ENCODE measurements around a stretch of chr1.

GRCh38 chr1:227019075-227019909, 79.2 kb downstream of the COQ8A start:
- PRO-cap, 4 experiments, result no peak in any of the 4 experiments
- RAMPAGE, long total RNA, 2 experiments, result no peak in any of the 2 experiments

DNA sequence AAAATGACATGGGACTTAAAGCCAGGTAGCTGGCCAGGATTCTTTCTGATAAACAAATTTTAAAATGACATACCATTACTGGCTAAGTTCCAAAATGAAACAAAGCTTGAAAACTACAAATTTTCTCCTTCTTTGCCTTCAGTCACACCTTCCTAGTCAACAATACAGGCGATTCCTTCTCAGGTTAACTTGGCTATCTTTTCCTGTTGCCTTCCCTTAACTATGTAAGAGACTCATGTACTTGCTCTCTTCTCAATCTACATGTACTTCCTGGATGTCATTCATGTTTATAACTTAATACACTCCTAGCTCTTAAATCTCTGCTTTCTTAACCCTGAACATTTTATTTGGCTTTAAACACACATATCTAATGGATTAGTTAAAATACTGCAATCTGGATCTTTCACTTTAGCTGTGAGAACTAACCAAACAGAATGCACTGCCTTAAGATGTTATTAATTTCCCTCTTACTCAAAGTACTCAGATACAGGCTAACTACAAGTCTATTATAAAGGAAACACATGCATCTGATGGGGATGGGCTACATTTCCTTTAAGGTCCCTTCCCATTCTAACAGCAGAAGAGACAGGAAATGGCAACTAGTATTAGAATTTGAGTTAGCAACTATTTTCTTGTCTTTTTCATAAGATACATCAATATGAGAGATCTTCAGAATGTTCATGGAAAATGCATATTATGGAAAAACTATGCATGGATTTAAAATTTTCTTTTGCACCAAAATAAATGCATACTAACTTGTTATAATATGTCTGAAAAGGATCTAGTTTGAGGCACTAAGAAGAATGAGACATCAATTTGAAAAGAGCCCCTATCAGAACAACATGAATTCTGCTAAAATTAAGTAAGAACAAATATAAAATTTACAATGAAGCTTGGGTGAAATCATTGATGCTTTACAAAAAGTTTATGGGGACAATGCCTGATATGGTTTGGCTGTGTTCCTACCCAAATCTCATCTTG, 97.3 kb downstream of the COQ8A start:
- PRO-cap, 4 experiments, result no peak in any of the 4 experiments
- RAMPAGE, long total RNA, 2 experiments, result no peak in any of the 2 experiments

DNA sequence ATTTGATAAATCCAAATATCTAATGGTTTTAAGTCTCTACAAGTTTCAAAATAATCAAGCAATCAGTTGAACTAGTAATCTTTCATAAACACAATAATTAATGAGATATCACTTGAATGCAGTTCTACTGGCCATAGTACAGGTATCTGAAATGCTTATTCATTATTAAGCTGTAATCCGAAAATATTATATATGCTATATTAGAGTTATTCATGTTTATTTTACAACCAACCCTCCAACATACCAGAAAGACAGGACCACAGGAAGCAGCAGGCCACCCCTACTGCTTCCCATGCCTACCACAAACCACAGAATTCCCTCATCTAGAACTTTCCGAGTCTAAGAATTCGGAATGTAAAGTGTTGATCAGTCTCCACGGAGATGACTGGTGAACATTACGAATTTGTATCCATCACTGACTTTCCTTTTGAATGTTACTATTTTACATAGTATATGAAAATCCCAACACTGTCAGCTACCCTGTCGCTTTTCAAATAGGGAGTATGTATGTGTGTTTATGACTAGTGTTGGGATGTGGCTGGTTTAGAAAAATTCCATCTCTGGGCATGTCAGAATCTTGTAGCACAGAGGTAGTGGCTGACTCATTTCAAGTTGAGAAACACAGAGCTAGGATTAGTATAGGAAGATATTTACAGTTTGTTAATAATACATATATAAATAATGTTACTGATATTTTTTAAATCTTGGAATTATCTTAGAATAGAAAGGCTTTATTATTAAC, 118.2 kb downstream of the COQ8A start:
- PRO-cap, 4 experiments, result no peak in any of the 4 experiments
- RAMPAGE, long total RNA, 2 experiments, result no peak in any of the 2 experiments

- PRO-cap, 4 experiments, result no peak in any of the 4 experiments
- RAMPAGE, long total RNA, 2 experiments, result start-site peak on the minus strand in 1 of 2 experiments, at chr1:227101012-227101229 at its widest, 55 reads per replicate
Measured at GRCh38 chr1:227100482-227101279, 160.6 kb downstream of the COQ8A start.

GRCh38 chr1:227167646-227168132, 150.6 kb downstream of the CDC42BPA start:
- PRO-cap, 4 experiments, result no peak in any of the 4 experiments
- RAMPAGE, long total RNA, 2 experiments, result no peak in any of the 2 experiments

DNA sequence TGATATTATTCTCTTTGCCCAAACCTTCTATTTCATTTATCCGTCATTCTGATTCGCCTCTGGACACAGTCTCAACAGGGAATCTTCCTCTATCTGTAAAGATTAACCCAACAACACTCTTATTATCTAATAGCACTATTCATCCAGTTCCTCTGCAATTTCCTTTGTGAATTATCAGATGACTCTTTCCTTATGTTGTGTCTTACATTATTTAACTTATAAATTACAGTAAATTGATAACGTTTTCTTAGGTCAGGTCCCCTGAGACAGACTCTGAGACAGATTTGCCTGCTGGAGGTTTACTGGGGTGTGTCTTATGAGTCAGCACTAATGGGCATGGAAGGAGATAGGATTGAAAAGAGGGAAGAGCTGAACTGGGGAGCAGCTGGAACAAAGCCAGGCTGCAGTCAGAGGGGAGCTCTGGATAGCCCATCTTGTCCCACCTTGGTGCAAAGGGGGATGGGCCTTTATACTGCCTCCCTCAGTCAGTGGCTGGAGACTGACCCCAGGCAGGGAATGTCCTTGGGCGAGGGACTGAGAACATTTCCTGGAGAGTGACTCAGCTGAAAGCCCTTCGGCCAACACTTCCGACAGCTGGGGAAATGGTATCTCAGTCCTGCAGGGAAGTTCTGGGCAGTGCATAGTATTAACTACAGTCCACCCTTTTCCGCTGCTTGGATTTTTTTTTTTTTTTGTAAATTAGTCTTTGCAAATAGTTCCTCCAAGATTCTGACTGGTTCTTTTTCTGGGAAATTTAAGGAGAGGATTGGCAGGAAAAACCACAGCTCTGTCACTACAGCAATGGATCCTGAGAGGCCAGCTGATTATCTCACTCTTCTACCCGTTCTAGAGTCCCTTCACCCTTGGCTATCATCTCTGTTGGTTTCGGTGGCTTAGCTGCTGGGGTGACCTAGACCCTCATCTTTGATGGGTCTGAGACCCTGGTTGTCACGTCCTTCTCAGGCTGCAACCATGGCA, 39.0 kb upstream of the CDC42BPA start:
- PRO-cap, 4 experiments, result peak in 1 of 4 experiments; most common plus-strand start position 613 of the sequence (in 1)
- RAMPAGE, long total RNA, 2 experiments, result no peak in any of the 2 experiments

GRCh38 chr1:227733759-227734383, 1.2 kb downstream of the JMJD4 start:
- PRO-cap, 4 experiments, result no peak in any of the 4 experiments
- RAMPAGE, long total RNA, 2 experiments, result no peak in any of the 2 experiments

- PRO-cap, 4 experiments, result no peak in any of the 4 experiments
- RAMPAGE, long total RNA, 2 experiments, result no peak in any of the 2 experiments
Measured at GRCh38 chr1:227757717-227758316, 22.6 kb downstream of the SNAP47 start.

- PRO-cap, 4 experiments, result no peak in any of the 4 experiments
- RAMPAGE, long total RNA, 2 experiments, result no peak in any of the 2 experiments
Measured at GRCh38 chr1:227759259-227760108, 24.2 kb downstream of the SNAP47 start.

GRCh38 chr1:227857426-227857677, 41.9 kb downstream of the PRSS38 start:
- PRO-cap, 4 experiments, result no peak in any of the 4 experiments
- RAMPAGE, long total RNA, 2 experiments, result no peak in any of the 2 experiments

DNA sequence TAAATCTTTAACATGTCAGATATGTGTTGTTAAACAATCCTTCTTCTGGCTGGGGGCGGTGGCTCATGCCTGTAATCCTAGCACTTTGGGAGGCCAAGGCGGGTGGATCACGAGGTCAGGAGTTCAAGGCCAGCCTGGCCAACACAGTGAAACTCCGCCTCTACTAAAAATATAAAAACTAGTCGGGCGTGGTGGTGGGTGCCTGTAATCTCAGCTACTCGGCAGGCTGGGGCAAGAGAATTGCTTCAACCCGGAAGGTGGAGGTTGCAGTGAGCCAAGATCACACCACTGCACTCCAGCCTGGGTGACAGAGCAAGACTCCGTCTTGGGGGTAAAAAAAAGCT, 37.7 kb downstream of the WNT9A start:
- PRO-cap, 4 experiments, result no peak in any of the 4 experiments
- RAMPAGE, long total RNA, 2 experiments, result no peak in any of the 2 experiments

DNA sequence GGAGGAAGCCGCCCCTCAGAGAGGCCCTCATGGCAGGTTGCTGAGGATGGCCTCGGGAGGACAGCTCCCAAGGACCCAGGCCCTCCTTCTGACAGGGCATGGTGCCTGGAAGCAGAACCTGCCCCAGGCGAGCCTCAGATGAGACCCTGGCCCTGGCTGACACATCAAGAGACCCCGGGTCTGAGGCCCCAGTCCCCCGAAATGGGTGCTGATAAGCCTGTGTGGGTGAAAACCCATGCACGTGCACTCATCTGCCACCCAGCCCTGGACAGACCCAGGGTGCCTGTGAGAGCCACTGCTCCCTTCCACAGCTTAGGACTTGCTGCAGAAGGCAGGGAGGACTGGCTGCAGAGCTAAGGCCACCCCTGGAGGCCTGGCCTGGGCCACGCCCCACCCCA, 33.8 kb downstream of the WNT9A start:
- PRO-cap, 4 experiments, result no peak in any of the 4 experiments
- RAMPAGE, long total RNA, 2 experiments, result no peak in any of the 2 experiments

GRCh38 chr1:227945404-227946120, 2.2 kb downstream of the WNT9A start:
- PRO-cap, 4 experiments, result no peak in any of the 4 experiments
- RAMPAGE, long total RNA, 2 experiments, result no peak in any of the 2 experiments

DNA sequence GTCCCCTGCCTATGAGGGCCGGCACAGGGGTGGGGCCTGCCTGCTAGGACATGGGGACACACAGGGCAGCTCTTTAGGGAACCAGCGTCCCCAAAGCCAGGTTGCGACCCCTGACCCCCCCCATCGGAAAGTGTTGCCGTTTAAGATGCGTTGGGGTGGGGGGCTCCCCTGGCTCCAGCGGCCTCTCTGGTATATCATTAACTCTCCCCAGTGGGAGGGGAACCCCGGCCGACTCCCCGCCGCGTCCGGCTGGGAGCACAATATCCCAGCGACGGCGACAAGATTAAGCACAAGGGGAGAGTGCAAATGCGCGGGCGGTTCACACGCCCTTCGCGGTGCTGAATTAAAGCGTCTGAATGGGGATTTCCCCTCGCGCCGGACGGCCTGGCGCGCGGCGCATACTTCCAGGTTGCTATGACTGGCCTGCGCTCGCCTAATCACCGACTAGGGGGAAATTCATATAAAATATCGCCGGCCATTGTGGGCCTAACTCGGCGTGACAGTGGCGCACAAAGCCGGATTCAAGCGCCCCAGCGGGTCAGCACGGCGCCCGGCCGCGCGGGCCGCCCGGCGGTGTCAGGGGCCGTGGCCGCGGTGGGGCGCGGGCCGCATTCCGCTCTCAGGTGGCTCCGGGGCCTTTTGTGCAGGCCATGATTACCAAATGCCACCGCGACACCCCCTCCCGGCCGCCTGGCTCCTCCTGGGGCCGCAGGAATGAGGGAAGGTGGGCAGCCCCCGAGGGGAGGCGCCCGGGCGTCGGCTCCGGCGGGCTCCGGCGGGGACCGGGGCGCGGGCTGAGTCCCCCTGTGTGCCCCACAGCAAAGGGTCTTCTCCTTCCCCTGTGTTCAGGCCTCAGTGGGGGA, 30.9 kb downstream of the WNT3A start:
- PRO-cap, 4 experiments, result no peak in any of the 4 experiments
- RAMPAGE, long total RNA, 2 experiments, result no peak in any of the 2 experiments

- PRO-cap, 4 experiments, result peak in 3 of 4 experiments; most common plus-strand start chr1:228084661 (in 1); most common minus-strand start chr1:228084514 (in 3)
- RAMPAGE, long total RNA, 2 experiments, result no peak in any of the 2 experiments
Measured at GRCh38 chr1:228084195-228085014, 1.9 kb downstream of the ARF1 start.

GRCh38 chr1:228097501-228097827, 5.7 kb downstream of the C1orf35 start:
- PRO-cap, 4 experiments, result no peak in any of the 4 experiments
- RAMPAGE, long total RNA, 2 experiments, result no peak in any of the 2 experiments

DNA sequence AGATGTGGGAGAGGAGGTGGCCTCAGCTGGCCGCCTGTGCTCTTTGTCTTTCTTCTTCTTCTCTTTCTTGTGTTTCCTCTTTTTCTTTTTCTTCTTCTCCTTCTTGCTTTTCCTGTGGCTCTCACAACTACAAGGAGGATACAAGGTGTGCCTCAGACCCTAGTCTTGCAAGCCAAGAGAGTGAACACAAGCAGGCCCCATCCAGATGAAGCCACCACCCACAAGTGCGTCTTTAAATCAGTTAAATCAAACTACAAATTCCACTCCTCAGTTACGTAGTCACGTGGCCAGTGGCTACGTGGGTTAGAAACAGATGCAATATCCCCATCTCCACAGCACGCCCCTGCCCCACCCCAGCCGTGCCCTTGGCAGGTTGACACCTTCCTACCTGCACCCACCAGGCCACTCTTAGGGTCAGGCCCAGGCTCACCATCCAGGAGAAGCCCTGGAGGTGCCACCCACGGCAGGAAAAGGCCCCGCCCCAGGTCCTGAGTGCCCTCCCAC, 1.7 kb downstream of the C1orf35 start:
- PRO-cap, 4 experiments, result no peak in any of the 4 experiments
- RAMPAGE, long total RNA, 2 experiments, result no peak in any of the 2 experiments

DNA sequence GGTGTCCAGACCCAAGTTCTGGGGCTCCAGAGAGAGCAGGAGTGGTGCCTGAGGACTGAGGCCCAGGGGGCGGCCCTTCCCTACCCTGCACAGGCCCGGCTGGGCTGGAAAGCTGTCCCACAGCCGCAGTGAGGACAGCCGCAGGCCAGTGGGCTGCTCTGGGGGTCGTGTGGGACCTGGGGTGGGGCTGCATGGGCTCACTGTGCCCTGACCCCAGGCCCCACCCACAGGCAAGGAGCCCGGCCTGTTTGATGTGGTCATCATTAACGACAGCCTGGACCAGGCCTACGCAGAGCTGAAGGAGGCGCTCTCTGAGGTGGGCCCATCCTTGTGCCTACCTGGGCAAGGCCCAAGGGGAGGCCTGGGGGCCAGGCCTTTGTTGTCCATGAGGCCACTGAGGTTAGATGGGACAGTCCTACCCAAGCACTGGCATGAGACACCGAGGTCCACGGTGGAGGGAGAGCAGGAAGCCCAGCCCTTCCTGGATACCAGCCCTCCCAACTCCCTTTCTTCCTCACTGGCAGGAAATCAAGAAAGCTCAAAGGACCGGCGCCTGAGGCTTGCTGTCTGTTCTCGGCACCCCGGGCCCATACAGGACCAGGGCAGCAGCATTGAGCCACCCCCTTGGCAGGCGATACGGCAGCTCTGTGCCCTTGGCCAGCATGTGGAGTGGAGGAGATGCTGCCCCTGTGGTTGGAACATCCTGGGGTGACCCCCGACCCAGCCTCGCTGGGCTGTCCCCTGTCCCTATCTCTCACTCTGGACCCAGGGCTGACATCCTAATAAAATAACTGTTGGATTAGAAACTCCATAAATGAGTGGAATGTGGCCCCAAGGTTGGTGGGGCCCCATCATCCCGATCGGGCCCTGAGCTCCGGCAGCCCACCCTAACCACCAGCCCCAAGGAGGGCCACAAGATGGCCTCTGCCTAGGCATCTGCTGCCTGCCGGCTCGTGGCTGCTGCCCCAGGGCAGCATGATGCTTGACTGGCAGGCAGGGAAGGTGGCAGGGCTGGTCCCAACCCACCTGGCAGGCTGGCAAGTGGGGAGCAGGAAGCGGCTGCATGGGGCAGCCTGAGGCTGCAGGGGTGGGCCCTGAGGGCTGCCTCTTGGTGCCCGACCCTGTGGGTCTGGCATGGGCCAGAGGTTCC, 1.2 kb upstream of the GJC2 start:
- PRO-cap, 4 experiments, result no peak in any of the 4 experiments
- RAMPAGE, long total RNA, 2 experiments, result no peak in any of the 2 experiments

DNA sequence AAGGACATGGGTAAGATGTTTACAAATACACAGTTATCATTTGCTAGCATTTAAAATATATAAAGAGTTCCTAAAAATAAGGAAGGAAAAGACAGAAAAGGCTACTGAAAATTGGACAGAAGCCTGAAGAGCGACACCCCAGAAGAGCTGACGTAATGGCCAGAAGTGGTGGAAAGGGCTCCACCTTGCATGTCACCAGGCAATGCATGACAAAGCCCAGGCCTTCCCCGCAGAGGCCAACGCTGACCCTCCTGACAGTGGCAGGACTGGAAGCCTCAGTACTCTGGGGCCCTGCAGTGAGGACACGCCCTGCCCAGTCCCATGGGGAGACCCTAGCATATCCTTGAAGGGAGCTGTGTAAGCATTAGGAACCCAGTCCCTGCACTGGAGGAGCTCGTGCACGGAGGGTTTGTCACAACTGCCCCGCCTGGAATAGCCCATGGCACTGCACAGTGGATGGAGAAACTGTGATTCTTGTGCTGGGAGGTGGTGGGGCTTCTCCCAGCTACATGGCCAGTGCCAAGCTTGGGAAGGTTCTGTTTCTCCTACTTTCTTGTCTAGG, 60.1 kb downstream of the OBSCN start:
- PRO-cap, 4 experiments, result no peak in any of the 4 experiments
- RAMPAGE, long total RNA, 2 experiments, result no peak in any of the 2 experiments

DNA sequence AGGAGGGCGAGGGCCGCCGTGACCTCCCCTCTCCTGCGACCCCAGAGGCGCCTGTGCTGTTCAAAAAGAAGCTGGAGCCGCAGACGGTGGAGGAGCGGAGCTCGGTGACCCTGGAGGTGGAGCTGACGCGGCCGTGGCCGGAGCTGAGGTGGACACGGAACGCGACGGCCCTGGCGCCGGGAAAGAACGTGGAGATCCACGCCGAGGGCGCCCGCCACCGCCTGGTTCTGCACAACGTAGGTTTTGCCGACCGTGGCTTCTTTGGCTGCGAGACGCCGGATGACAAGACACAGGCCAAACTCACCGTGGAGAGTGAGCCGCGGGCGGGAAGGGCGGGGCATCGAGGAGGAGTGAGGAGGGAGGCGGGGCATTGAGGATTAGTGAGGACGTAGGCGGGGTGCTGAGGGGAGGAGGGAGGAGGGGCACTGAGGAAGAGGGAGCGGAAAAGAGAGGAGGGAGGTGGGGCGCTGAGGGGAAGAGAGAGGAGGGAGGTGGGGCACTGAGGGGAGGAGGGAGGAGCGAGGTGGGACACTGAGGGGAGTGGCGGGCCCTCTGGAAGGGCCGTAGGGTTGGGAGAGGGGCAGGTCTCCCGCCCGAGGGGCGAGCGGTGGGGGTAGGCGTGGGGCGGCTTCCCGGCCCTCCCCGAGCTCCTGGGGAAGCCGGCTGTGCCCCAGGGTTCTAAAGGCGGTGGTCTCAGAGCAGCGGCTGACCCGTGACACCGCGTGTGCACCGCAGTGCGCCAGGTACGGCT, 68.0 kb downstream of the OBSCN start:
- PRO-cap, 4 experiments, result peak in 4 of 4 experiments; most common plus-strand start position 543 of the sequence (in 2); most common minus-strand start position 281 of the sequence (in 4)
- RAMPAGE, long total RNA, 2 experiments, result no peak in any of the 2 experiments

Measured in right lobe of liver (tissue), 4 donors.